CD14-positive monocyte (primary cell): ENCODE data around the gene ECT2L.

- CAGE, long polyA plus RNA, result no peak
Measured at GRCh38 chr6:137731894-137732552, 135.0 kb upstream of the TNFAIP3 start.

- CAGE, long polyA plus RNA, result no peak
Measured at GRCh38 chr6:137829028-137830195, 37.6 kb upstream of the TNFAIP3 start.

- CAGE, long polyA plus RNA, result no peak
Measured at GRCh38 chr6:137872525-137873089, 5.5 kb downstream of the TNFAIP3 start.

DNA sequence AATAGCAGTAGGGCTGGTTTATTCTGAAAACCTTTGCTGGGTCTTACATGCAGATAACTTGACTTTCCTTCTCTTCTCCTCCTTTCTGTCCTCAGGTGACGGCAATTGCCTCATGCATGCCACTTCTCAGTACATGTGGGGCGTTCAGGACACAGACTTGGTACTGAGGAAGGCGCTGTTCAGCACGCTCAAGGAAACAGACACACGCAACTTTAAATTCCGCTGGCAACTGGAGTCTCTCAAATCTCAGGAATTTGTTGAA, 7.6 kb downstream of the TNFAIP3 start:
- CAGE, long polyA plus RNA, result no peak

GRCh38 chr6:137879014-137879386, 11.9 kb downstream of the TNFAIP3 start:
- CAGE, long polyA plus RNA, result no peak

- CAGE, long polyA plus RNA, result no peak
Measured at GRCh38 chr6:137881999-137883077, 15.3 kb downstream of the TNFAIP3 start.

DNA sequence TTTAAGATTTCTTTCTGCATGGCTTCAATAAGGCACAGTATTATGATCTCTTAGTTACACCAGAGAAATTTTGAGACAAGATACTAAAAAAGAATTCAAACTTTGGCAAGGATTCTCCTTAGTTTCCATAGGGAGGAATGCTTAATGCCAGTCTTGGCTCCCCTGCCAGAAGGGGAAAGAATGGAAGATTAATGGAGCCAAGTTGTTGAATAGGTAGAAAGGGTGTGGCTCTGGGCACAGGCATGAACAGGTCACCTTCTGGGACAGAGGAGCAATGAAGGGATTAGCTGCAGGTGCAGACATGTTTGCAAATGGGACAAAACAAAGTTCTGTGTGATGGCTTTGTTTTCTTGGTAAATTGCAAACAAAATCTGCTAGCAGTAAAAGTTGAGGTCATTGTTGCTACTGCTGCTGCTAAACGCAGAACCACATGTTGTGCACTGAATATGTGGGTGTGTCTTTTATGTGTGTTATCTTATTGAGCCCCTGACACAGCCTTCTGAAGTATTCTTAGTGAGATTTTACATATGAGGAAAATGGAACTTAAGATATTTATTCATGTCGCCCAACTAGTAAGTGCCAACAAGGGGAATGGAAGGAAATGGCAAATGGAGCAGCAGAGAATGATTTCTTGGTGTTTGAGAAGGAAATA, 93.2 kb downstream of the PERP start:
- CAGE, long polyA plus RNA, result no peak

DNA sequence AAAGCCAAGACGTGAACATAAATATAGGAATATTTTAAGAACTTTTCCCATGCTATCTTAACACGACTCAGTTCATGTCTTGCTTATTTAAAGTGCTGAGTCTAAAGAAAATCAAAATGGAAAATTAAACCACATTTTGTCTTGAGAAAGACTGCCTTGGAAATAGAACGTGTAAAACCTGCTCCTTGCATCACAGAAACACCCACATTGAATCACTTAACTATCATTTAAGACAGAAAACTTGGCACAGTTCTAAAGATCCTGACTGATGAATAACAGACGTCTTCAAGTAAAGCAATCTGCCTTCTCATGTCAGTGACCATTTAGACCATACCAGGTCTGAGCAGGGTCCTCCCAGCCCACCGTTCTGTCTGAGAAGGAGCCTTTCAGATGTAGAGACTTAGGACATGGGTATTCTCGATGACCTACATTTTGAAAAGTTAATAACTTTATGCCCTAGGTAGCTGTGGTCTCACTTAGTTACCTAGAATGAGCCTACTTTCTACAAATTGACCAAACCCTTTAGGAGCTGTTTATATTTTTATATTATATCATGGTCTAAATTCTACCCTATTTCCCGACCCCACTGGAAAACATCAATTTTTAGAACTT, 7.3 kb downstream of the PERP start:
- CAGE, long polyA plus RNA, result no peak

GRCh38 chr6:138386849-138387323, 9.2 kb downstream of the SMIM28 start:
- CAGE, long polyA plus RNA, result no peak

DNA sequence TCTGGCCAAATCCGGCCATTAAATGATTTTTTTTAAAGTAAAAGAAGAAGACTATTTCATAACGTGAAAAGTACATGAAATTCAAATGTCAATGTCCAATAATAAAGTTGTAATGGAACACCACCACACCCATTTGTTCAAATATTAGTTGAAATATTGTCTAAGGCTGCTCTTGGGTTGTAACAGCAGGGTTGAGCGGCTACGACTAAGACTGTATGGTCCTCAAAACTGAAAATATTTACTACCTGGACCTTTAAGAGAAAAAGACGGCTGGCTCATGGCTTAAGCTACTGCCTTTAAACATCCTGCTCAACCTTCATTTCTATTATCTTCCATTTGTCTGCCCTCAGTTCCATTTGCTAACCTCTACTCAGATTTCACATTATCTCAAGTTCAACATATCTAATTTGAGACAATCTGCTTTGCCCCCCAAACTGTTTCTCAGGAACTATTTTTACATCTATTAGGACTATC, 4.2 kb upstream of the NHSL1 start:
- CAGE, long polyA plus RNA, result no peak

DNA sequence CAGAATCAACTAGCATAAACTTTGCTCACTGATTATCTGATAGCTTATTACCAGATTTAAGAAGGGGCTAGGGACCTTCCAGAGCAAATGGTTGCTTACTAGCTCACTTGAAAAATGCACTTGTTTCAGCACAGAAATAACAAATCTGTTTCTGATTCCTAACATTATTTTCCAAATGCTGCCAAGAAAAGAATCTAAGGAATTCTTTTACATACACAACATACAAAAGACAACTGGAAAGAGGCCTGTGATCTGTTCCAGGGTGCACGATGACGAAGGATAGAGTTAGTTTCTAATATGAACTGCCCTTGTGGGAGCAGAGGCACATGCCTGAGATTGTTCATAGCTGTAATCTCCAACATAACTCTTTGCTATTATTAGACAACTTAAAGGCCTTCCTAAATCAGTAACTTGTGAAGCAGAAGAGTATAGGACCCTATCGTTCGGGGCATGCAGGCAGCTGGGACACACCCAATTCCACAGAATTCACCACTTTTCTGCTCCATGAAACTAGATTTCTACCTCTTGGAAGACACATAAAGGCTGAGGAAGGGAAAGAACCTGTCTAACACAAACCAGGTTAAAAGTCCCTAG, 41.2 kb upstream of the NHSL1 start:
- CAGE, long polyA plus RNA, result no peak

DNA sequence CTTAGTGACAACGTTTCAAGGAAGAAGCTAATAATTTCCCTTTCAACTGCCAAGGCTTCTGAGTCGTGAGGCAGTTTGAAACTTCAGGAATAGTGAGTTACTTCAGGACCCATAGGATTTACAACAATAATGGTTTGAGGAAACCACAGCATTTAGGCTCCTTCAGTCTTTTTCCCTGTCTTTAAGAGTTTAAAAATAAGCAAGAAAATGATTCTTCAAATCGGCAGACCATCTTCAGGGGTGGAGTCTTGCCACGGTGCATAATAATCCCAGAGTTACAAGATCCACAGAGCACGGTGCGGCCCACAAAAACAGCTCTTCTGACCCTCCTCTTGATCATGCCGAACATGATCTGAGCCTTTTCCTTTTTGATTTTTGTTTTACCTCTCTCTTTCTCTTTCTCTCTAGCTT, 55.5 kb upstream of the NHSL1 start:
- CAGE, long polyA plus RNA, result no peak

DNA sequence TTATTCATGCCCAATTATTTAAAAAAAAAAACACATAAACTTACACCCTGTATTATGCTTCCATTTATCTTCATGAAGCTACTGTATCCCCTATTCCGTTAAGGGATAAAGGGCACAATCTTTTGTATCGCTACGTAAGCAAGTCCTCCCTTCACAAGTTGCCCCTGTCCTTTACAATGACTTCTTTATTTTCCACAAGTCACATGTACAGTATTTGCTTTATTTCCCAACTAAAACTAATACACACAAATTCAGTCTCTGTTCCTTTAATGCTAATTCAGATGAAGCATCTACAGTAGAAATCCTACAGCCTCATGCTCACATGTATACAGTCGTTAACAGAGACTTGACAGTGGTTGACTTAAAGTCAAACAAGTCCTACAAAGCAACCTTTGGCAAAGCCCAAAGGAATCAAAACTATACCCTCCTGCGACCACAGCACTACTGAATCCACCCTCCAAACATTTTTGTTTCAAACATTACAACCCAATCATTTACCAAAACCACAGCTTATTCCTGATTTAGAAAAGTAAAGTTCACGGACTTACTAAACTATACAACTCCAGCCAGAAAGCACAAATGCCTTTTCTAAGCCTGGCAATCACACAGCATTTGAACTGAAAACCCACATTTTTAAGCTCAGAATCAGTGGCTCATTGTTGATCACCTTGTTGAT, 70.7 kb upstream of the NHSL1 start:
- CAGE, long polyA plus RNA, result no peak

- CAGE, long polyA plus RNA, result no peak
Measured at GRCh38 chr6:138795555-138796676, at the start of gene ECT2L. ECT2L (plus strand) TSS chr6:138796087.

- CAGE, long polyA plus RNA, result no peak
Measured at GRCh38 chr6:138833572-138834108, 37.8 kb downstream of the ECT2L start.

DNA sequence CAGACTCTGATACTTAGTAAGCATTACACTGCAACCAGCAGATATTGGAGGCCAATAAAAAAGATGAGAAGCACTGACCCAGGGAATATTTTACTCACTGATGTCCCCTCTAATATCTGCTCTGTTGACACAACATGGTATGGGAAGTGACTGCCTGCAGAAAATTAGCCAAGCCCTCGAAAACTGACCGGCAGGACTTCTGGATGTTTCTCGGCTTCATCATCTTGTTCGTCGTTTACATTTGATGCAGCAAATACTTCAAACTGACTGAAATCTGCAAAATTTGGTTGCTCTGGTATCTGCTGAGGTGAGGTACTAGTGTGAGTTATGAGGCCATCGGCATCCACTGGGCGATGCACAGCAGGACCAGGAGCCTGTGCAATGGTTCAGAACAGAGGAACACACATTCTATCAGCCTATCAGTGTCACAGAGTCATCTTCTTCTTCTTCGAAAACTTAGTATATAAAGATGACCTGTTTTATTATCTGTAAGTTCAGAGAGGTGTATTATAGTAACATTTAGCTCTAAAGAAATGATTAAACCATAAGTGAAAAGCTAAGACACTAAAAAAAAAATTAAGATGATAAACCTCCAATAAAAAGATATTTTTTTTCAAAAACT, 75.4 kb downstream of the REPS1 start:
- CAGE, long polyA plus RNA, result no peak

DNA sequence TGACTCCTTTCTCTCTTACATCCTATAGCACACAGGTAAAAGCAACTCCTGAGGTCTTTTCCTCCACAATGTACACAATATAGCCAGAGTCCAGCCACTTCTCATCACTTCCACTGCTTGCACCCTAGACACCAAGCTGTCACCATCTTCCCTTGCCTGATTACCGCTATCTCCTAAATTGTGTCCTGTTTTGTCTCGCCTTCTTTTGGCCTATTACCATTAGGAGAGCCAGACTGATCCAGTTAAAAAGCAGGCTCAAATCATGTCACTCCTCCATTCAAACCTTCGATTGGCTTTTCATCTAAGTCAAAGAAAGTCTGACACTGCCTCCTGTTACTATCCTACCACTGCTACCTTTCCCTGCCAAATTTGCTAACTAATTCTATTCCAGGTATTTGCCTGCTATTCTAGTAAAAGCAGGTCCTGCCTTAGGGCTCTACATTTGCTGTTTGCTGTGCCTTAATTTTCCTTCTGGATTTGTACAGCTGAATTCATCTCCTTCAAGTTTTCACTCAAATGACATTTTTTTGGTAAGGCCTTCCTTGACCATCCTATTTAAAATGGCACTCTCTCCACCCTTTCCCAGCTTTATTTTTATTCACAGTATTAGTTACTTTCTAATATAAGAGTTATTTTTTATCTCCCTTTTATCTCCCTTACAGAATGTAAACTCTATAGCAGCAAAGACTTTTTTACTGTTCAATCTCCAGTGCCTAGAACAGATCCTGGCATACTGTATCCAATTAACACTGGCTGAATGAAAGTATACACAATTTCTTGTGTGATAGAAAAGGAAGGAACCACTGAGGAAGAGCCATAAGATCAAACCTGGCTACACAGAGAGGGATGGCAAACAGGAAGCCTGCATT, 68.6 kb downstream of the REPS1 start:
- CAGE, long polyA plus RNA, result no peak

DNA sequence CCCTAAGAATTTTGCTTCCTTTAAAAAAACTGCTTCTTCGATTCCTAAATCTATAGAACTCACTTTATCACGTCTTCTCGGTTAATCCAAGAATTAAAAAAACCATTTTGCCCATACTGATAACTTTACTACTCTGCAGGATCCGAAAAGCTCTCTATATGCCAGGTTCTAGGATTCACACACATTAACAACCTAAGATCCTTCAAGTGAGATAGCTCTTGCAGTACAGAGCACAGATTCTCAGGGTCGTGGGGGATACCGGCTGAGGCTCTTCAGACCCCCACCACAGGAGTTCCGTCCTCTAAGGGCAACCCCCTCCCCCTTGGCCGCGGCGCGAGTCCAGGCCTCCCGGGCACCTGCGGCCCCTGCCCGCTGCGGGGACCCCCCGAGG, 1.0 kb downstream of the REPS1 start:
- CAGE, long polyA plus RNA, result no peak

- CAGE, long polyA plus RNA, result no peak
Measured at GRCh38 chr6:139135555-139136501, 948 bp downstream of the HECA start.

DNA sequence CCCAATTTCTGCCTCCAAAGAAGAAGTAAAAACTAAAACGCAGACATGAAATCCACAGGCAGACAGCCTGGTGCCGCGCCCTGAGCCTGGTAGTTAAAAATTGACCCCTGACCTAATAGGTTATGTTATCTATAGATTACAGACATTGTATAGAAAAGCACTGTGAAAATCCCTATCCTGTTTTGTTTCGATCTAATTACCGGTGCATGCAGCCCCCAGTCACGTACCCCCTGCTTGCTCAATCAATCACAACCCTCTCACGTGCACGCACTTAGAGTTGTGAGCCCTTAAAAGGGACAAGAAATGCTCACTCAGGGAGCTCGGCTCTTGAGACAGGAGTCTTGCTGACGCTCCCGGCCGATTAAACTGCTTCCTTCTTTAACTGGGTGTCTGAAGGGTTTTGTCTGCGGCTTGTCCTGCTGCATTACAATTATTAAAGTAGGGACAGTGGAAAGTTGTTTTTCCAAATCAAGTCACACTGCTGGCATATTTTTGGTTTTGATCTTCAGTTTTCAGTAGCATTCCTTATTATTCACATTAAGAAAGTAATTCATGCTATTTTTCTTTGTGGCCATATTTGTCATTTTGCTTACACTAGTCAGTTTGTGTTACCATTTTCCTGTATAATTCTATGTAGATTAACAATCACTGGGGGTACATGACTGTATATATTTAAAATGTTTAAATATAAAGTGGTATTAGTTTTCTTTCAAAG, 2.5 kb downstream of the TXLNB start:
- CAGE, long polyA plus RNA, result no peak